ENCODE measurements around a stretch of chr20.

DNA sequence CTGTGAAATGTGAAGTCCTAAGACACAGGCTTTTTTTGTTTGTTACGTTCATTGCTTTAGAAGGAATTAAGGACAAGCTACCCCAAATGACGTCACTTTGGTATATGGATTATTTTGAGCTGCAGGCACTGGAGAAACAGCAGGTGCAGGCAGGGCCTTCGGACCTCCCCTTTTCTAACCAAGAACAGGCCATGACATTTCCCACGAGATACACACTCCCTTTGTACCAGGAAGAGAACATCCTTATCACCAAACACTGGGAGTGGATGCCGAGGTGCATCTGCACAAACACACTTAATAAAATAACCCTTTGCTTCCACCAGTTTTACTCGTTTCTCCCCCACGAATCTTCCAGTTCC, 418.0 kb upstream of the SULF2 start:
- PRO-cap, result no peak
- RAMPAGE, long total RNA, result no peak

DNA sequence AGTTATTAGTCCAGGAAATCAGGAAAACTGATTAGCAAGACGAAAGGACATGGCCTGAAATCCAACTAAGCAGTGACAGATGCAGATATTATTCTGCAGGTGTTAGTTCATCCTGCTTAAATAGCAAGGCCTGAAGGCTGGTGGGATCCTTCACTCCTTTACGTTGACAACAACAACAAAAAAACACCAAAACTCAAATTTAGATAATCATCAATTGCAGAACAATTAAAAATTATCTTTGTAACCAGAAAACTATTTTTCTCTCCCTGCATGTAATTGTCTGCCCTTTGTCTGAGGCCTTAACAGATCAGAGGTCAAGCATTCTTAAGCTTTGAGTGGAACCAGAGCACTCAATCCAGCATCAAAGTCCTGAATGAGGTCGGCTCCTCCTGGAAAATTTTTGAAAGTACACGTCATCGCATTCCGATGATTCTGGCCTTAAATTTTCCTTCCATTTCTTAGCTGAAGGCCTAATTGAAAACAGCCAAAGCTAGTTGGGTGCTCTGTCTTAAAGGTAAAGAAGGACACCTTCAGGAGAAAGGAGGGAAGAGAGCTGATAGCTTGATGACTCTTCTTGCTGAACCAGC, 510.1 kb upstream of the SULF2 start:
- PRO-cap, result no peak
- RAMPAGE, long total RNA, result no peak

GRCh38 chr20:48516166-48516547, 311.6 kb downstream of the PREX1 start:
- PRO-cap, result no peak
- RAMPAGE, long total RNA, result no peak

- PRO-cap, result no peak
- RAMPAGE, long total RNA, result no peak
Measured at GRCh38 chr20:48620757-48621276, 207.0 kb downstream of the PREX1 start.

GRCh38 chr20:48697541-48698331, 130.1 kb downstream of the PREX1 start:
- PRO-cap, result no peak
- RAMPAGE, long total RNA, result no peak

DNA sequence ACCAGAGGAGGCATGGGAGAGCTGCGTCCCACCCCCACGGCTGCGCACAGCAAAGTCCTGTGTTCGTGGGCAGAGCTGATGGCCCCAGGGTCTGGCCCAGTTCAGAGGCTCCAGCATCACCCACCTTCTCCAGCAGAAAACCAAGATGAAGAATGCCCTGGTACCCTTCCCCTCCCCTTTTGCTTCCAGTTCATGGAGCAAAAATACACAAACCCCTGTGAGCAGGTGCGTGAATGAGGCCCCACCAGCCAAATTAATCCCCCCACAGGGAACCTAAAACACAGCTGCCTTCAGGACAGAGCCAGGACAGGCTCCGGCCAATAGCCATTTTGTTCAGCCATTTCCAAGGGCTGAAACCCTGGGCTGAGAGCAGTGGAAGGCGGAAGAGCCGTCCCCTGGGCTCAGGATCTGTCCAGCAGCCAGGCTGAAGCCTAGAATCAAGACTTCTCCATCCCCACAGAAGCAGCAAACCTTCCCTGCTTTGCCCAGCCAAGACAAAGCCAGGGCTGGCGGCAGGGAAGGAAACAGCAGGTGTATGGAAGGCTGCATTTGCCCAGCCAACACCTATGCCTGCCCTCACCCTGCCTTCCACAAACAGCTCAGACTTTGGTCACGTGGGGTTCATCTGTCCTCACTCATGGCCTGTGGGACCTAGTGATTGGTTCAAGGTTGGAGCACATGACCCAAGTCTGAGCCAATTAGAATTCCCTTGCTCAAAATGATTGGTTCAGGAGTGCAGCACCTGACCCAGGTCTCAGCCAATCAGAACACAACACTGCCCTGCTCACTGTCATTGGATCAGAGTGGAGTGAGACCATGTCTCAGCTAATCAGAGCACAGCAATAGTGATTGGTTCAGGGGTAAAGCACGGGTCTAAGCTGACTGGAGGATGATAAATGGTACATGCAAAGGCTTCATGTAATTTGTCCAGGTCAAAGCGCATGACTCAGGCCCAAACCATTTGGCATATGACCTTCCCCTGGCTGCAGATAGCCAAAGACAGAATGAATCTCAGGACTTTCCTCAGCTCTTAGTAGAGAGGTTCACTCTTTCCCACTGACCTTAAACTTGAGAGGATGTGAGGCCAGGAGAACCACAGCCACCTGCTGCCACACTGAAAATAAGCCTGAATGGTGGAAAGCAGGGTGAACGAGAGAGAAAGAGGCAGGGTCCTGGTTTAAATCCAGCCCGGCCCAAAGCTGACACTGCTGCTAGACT, 102.4 kb downstream of the PREX1 start:
- PRO-cap, result no peak
- RAMPAGE, long total RNA, result no peak

GRCh38 chr20:48728373-48729234, 99.2 kb downstream of the PREX1 start:
- PRO-cap, result no peak
- RAMPAGE, long total RNA, result no peak

GRCh38 chr20:48776512-48776711, 51.4 kb downstream of the PREX1 start:
- PRO-cap, result no peak
- RAMPAGE, long total RNA, result no peak

DNA sequence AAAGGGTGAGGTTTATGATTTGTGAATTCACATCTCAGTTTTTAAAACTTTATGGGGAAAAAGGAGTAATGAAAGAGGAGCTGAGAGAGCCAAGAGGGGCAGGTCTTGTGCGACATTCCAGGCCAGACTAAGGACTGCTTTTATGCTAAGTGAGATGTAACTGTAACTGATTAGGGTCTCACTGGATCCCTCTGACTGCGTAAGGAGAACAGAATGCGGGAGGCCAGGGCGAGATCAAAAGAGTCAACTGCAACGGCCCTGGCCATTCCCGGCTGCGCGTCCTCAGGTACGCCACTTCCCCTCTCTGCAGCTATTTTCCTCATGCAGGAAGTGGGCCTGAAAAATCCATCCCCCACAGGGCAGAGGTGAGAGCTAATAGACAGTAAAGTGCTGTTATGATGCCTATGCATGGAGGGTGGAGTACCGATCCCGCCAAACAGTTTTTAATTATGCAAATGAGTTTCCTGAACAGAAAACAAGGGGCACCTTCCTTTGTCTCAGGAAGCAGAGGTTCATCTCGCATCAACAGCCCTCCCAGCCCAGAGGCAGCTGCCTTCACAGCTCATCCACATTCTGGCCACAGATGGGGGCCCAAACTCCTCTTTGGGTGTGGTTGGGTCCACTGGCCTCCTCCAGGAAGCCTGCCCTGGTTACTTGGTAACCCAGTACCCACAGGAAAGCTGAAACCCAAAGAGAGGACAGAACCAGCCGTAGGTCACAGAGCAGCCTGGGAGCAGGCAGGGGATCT, 9.3 kb downstream of the PREX1 start:
- PRO-cap, result bidirectional peak, plus-strand start at position 515 of the sequence, minus-strand start at position 306 of the sequence
- RAMPAGE, long total RNA, result start-site peak on the plus strand centred at position 520 of the sequence, 46 bp wide, 29 and 12 reads in 2 replicates

DNA sequence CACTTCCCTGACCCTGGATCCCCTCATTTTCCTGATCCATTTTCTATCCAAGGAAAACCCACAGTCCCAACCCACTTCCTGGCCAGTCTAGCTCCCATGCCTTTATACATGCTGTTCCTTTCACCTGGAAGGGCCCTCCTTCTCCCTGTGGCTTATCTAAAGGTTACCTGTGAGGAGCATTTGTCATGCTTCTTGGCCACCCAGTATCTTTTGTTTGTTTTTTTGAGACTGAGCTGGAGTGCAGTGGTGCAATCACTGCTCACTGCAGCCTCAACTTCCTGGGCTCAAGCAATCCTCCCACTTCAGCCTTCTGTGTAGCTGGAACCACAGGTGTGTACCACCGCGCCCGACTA, 10.4 kb upstream of the ARFGEF2 start:
- PRO-cap, result no peak
- RAMPAGE, long total RNA, result no peak

GRCh38 chr20:48983259-48984275, 62.1 kb downstream of the ARFGEF2 start:
- PRO-cap, result no peak
- RAMPAGE, long total RNA, result no peak

- PRO-cap, result no peak
- RAMPAGE, long total RNA, result no peak
Measured at GRCh38 chr20:49103676-49104797, 57.9 kb downstream of the CSE1L start.

DNA sequence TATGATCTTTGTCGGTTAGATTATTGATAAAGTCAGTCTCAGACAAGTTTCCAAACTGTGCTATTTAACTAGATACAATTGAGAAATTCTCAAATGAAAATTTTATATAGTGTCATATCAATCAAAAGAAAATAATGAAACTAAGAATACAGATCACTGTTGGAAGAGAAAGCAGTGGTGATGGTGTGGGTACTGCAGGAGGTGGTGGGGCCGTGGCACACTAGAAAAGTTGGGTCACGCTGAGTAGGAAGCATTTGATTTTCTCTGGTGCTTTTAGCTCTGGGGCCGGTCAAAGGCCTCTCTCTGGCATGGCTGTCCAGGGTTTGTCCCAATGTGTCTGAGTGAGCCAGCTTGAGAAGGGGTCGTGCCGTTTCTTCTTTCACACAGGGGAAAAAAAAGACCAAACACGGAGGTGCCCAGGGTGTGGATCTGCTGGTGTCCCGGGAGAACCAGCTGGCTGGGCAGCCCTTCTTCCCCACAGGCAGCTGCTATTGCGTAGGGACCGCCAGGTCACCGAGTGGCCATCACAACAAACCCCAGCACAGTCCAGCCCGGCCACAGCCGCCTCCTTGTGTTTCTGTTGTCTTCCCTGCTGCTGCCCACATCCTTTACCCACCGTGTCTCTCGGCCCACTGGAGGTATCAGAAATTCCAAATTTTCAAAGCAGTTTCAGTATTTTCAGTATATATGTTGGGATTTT, 68.2 kb downstream of the CSE1L start:
- PRO-cap, result no peak
- RAMPAGE, long total RNA, result no peak

GRCh38 chr20:49153719-49154102, 34.4 kb downstream of the STAU1 start:
- PRO-cap, result no peak
- RAMPAGE, long total RNA, result no peak

DNA sequence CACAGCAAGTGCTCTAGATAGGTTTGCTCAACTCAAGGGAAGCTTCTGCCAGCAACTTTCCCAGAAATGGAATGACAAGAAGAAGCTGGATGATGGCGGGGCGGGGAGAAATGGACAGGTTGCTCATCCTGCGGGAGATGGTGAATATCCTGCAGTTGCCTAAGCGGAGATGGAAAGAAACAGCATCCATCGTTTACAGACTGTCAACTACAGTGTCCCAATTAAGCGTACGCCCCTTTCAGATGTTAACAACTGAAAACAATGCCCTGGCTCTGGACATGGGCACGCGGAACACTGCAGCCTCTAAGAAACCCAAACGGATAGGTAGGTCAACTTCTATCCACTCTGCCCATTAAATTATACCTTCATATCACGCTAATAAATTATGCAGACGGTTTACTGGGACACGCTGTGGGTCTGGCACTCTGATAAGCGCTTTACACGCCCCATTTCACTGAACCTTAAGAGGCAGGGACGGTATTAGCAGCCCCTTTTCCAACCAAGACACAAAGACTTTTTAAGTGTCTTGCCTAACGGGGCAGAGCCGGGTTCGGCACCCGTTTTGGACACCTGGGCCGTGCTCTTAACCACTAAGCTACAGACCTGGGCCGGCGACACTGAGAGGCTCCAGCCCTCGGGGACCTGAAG, 890 bp downstream of the STAU1 start:
- PRO-cap, result no peak
- RAMPAGE, long total RNA, result no peak

DNA sequence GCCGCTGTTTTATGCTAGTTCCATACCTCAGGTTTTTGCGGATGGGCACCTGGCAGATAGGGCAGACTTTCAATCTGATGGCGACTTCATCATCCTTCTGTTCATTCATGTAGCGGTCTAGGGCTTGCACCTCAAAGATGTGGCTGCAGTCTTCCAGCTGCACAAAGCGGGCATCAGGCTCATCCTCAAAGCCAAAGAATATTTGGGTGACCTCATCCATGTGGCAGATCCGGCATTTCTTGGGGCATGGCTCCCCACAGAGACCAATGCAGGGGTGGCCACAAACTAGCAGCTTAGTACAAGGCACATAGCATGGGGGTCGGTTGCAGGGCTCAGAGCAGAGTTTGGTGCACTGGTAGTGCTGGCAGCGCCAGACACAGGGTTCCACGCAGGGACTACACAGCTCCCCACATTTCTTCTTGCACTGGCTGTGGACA, 28.9 kb downstream of the DDX27 start:
- PRO-cap, result no peak
- RAMPAGE, long total RNA, result no peak

GRCh38 chr20:49270540-49271152, 7.2 kb downstream of the ZNFX1 start:
- PRO-cap, result no peak
- RAMPAGE, long total RNA, result no peak

DNA sequence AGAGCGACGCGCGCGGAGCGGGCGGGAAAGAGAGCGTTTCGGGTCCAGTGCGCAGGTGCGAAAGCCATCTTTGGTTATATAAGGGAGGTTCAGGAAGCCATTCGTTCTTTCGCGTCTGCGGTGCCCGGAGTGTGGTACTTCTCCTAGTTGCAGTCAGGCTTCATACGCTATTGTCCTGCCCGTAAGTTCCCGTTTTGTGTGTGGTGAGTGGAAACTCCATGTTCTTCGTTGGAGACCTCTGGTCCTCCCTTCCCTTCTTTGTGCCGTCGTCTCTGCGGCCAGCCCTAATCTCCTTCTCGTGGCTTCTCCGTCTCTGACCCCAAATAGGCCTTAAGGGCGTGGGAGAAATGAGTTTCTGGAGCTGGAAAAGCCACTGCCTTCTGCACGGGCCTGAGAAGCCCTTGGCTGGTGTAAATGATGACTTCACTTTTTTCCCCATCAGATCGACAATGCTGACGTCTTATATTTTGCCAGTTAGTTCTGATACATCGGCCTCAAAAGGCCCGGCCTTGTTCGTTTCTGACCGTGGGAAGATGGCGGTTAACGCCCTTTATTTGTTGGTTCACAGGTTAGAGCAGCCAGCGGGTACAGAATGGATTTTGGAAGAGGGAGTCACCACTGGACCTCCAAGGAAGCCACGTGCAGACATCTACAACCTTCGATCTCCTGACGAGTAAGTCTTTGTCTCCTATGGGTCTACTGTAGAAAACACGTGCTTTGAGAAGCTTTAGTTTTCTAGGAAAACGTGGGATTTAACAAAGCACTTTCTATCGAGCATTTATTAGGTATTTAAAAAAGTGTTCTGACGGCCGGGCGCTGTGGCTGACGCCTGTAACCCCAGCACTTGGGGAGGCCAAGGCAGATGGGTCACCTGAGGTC, 918 bp upstream of the ZNFX1 start:
- PRO-cap, result bidirectional peak, plus-strand start at position 107 of the sequence, minus-strand start outside the sequence
- RAMPAGE, long total RNA, result start-site peak on the plus strand centred at position 108 of the sequence, 10 bp wide, 5,640 and 210 reads in 2 replicates

DNA sequence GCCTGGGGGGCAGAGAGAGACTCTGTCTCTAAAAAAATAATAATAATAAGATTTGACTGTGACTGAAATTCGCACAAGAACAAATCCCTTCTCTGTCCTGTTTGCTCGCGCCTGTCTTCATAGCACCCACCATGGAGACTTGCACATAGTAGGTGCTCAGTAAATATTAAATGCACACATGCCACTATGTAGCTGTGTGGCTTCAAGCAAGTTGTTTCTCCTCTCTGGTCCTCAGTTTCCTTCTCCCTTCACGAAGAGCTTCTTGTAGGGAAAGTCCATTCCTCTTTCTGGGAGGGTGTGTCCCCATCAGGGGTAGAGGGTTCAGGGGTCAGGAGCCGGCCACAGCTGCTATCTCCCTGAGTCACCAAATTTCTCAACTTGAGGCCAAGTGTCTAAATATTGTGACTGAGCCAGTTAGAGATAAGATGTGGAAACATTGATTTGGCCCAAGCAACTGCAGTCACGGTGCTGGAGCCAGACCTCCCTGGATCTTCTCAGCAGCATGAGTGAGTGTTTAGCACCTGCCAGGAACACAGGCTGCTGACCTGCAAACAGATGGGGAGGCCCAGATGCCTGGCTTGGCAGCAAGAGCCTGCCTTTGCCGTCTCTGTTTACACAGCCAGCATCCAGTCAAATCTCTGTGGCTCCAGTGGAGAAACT, 15.5 kb upstream of the PTGIS start:
- PRO-cap, result no peak
- RAMPAGE, long total RNA, result no peak

- PRO-cap, result no peak
- RAMPAGE, long total RNA, result no peak
Measured at GRCh38 chr20:49584015-49584557, 16.1 kb upstream of the PTGIS start.

Data from OCI-LY7 (cell line).